SK-N-DZ (cell line): Measurements from ENCODE around the gene ARRDC4.

DNA sequence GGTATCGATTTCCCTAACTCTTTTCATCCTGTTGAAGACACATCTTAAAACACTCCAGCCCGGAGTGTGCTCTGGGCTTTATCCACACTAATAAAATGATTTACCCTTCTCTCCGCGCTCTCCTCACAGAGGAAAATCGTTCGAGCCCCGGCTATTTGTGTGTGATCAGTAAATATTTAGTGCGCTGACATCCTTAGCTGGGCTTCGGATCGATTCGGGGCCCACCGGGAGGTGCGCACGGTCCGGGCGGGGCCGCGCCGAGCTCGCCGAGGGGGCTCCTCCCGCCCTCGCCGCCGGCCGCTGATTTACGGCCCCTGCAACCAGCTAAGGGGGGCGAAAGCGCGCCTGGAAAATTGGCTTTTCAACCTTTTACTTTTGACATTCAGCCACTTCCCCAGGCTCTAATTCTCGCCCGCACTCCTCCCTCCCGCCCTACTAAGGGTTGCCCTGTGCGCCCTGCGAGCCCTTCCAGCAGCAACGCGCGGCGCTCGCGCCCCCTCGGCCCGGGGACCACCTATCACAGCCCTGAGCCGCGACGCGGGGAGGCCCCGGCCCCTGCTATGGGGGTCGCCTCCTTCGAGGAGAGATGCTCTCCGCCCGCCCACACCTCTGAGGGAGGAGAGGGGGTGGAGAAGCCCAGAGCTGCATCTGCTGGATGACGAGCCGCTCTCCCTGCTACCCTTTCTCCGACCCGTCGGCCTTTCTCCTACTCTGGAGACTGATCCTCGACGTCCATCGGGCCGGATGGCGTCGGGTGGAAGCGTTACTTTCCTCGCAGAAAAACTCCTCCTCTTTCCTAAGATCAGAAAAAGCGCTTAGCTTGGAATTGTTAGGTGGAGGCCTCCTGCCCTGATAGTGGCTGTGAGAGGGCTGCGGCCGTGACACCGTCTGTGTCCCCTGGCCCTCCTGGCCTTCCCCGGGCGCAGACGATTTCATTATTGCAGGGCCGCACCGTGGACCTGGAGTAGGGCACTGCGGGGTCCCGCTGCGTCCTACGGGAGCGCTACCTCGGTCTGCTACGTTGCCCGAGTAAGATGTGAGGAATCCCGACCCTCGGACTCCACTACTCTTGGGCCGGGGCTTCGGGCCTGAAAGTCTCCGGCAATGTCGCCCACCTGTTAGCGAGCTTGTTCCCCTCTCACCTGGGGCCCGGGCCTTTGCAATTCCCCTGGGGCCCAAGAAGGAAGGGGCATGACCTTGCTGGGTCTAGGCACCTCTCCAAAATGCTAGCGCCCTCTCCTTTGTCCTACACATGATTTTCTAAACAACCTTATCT, 7.6 kb upstream of the NR2F2 start:
RAMPAGE:
- cytosol, long total RNA = no peak
- nucleus, long total RNA = no peak

DNA sequence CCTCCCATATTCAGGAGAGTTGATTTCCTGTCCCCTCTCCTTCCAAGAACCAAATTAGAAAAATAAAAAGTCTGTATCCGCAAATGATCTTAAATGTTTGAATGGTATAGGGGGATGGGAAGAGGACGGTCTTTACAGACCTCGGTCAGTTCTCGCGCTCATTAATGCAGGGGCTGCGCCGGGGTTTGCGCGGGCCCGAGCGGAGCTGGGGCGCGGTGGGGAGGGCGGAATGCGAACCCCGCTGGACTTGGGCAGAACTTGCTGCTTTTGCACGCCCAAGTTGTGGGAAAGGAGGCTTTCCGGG, 10.9 kb downstream of the NR2F2 start:
RAMPAGE:
- cytosol, long total RNA = no peak
- nucleus, long total RNA = no peak

RAMPAGE:
- cytosol, long total RNA = no peak
- nucleus, long total RNA = no peak
These were observed 13.6 kb downstream of the NR2F2 start for GRCh38 chr15:96343790-96344813.

GRCh38 chr15:96351583-96352742, 21.5 kb downstream of the NR2F2 start:
RAMPAGE:
- cytosol, long total RNA = no peak
- nucleus, long total RNA = no peak

RAMPAGE:
- cytosol, long total RNA = no peak
- nucleus, long total RNA = no peak
These were observed 281.8 kb upstream of the ARRDC4 start for GRCh38 chr15:97678542-97679209.

DNA sequence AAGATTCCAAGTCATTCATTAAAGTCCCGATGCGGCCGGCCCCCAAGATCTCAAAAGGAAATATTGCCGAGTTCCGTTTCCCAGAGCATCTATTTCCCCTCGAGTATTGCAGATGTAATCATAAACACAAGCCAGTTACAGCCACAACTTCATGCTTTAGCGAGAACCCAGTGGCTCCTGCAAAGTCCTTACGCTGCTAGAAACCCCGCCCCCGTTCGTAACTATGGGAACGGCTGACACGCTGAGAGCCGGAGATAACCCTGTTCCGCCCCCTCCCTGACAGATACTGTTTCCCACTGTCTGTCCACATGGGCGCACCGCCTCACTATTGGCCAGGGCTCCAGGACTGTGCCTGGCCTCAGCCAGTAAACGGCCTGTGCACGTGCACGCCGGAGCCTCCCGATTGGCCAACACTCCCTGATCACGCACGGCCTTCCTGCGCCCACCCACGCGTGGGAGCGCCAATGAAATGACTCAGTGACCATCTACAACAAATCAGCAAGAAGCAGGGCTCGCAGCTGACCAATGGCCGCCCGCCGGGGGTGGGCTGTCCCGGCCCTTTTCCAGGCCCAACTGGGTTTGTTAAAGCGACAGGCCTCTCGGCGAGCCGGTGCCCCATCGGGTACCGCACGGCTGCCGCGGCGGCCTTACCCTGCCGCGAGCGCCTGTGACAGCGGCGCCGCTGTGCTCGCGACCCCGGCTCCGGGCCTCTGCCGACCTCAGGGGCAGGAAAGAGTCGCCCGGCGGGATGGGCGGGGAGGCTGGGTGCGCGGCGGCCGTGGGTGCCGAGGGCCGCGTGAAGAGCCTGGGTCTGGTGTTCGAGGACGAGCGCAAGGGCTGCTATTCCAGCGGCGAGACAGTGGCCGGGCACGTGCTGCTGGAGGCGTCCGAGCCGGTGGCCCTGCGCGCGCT, at the start of gene ARRDC4:
ARRDC4 (plus strand) TSS at position 590 of the 912 bp plus-strand sequence.
RAMPAGE:
- cytosol, long total RNA = no peak
- nucleus, long total RNA = no peak

GRCh38 chr15:97970473-97970993, 10.0 kb downstream of the ARRDC4 start:
RAMPAGE:
- cytosol, long total RNA = no peak
- nucleus, long total RNA = no peak

DNA sequence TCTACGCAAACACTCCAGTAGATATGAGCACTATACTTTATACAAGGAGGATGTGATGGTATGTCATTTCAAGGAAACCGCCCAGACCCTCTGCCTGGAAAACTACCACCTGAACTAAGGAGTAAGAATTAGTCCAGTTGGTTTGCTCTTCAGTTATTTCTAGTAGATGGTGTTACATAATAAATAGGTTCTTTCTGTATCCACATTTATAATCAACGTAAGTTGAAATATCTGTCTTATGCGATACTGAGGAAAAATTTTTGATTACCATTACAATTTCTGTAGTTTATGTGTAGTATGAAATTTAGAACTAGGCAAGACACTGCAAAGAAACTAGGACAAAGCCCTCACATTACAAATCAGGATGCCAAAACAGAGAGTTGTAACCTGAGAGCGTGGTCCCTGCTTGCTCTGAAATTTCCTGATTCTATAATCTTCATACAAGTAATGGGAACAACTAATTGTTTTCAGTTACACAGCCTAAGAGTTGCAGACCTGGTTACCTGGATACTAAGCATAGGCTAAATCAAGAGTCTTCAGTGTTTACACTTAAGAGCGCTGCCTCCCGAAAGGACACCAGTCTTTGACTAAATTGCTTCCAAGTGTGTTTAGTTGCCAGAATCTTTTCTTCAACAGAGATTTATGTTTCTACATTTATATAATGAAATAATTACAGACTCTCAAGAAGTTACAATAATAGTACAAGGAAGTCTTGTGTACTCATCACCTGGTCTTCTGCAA, 13.9 kb downstream of the ARRDC4 start:
RAMPAGE:
- cytosol, long total RNA = no peak
- nucleus, long total RNA = no peak

GRCh38 chr15:98076341-98076804, 115.9 kb downstream of the ARRDC4 start:
RAMPAGE:
- cytosol, long total RNA = no peak
- nucleus, long total RNA = no peak

DNA sequence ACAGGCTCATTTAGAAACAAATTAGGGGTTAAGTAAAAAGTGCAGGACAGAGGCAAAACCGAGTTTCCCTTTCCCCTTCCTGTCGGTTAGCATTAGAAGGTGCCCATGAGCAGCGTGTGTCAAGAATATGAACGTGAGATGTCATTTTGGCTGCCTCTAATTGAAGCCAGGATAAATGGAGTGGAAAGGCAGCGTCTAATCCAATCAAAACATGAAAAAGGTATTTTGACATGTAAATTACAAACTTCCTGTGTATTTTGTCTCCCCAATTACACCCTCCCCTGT, 199.9 kb downstream of the ARRDC4 start:
RAMPAGE:
- cytosol, long total RNA = no peak
- nucleus, long total RNA = no peak

RAMPAGE:
- cytosol, long total RNA = start-site peak on the minus strand at chr15:98647341-98647432, 9 and 7 reads in 2 replicates
- nucleus, long total RNA = no peak
These were observed 1.2 kb upstream of the IGF1R start for GRCh38 chr15:98646931-98647841.

DNA sequence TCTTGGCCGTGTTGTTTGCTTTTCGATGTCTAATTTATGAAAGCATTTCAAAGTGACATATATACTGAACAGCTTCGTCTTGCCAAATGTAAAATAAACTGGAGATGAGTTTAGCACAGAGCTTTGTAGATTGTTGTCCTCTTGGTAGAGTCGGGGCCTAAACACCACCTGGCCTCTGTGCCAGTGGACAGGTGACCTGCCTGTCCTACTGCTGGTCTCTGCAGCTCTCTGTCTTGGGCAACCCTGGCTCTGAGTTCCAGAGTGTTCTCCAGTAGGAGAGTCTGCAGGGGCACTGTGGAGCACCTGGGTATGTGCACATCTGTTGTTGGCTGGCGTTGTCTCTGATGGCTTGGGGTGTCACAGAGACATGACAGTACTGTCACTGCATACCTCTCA, 112.6 kb downstream of the IGF1R start:
RAMPAGE:
- cytosol, long total RNA = no peak
- nucleus, long total RNA = no peak

DNA sequence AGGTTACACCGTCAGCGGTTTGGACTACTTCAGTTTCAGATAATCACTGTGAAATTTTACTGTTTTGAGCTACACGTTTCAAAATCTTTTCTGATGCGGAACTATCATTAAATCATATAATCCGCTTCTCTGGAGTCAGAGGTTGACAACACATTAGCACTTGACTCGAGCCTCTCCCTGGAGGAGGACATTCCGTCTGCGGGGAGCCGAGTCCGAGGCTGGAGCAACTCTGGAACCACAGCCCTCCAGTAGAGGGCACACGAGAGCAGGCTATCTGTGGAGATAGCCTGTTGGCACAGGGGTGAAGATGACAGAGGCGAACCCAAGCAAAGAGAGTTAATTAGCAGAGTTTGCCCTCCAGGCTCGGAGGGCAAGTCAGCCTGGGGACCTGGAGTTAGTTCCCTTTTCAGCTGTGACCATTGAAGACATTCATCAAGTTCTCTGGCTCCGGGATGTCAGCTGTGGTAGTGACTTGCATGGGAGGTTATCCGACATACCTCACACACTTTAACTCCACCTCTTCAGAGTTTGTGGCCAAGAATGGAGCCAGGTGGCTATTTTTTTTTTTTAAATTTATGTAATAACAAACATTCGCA, 131.3 kb downstream of the IGF1R start:
RAMPAGE:
- cytosol, long total RNA = no peak
- nucleus, long total RNA = no peak

DNA sequence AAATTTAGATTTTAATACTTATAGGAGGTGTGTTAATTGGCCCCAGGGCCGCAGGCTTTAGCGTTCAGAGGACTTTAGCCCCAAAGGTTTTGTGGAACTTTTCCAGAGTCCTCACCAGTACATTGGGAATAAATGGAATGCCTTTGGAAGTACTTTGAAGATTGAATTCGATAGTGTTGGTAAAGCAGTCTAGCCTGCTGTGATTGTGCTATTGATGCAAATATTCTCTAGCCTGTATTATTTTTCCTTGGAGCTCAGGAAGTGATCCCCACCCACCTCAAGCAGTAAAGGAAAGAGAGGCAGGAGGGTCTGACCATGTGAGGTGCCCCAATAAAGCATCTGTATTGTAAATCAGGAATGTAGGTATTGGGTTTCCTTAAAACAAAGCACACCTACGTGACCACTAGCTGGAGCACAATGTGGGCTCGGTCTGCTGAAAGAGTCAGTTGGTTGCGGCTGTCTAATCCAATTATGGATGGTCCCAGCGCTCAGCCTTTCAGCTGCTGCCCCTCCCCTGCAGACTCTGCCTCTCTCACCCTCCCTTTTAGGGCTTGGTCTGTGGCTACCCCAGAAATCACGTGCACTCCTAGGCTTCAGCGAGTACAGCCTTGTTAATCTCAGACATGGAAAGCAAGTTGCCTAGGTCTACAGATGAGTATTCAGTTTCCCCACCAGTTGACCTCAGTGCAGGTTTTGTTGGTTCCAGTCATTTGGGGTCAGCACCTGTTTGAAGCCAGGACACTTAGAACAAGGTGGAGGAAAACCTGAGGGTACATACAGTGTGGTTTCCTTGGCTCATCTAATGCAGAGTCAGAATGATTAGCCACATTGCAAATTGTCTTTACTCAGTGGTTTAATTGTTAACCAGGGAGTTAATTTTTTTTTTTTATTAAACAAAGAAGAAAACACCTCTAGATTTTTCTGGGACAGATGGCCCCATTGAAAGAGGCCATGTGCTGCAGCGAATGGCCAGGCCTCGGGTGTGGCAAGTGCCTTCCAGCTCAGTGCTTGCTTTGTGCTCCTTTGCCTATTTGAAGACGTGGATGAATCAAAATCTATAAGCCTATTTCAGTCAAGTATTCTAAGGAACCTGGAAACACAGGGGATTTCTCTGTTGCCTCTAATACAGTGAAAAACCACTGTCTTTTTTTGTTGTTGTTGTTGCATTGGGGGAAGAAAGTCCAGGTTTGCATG, 137.6 kb downstream of the IGF1R start:
RAMPAGE:
- cytosol, long total RNA = no peak
- nucleus, long total RNA = no peak

GRCh38 chr15:98843489-98844285, 163.9 kb downstream of the PGPEP1L start:
RAMPAGE:
- cytosol, long total RNA = no peak
- nucleus, long total RNA = no peak

RAMPAGE:
- cytosol, long total RNA = no peak
- nucleus, long total RNA = no peak
These were observed 4.5 kb upstream of the SYNM start for GRCh38 chr15:99100285-99100854.

DNA sequence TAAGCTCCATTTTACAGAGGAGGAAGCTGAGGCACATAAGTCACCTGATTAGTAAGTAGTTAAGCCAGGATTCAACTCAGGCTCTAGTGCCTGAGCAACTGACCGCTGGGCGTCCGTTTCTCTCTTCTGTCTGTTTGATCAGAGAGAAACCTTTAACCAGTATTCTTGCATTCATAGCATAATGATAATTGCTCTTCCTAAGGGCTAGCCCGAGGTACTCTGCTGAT, 3.7 kb downstream of the SYNM start:
RAMPAGE:
- cytosol, long total RNA = no peak
- nucleus, long total RNA = no peak

GRCh38 chr15:99108903-99109150, 3.9 kb downstream of the SYNM start:
RAMPAGE:
- cytosol, long total RNA = no peak
- nucleus, long total RNA = no peak

RAMPAGE:
- cytosol, long total RNA = no peak
- nucleus, long total RNA = no peak
These were observed 9.5 kb downstream of the SYNM start for GRCh38 chr15:99114067-99115143.

DNA sequence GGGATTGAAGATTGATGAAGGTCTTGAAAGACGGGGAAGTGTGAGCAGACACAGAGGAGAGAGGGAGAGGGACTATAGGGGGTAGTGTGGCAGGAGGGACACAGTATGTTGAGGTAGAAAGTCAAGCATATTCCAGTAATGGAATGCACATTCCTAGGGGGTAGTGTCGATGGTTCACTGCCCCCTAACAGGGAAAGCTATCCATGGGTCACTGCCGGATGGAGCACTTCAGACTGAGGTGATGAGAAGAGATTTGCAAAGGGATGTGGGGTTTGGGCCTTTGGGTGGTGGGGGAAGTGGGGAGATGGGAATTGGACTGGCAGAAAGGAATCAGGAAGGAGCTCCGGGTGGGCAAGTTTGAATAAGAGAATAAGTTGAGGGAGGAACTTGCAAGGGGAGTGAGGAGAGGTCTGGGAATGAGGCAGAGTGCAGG, 15.9 kb downstream of the SYNM start:
RAMPAGE:
- cytosol, long total RNA = no peak
- nucleus, long total RNA = no peak